Skeletal muscle satellite cell (primary cell): Measurements from ENCODE around the gene RIMS3.

- CAGE, long polyA plus RNA, result no peak
Measured at GRCh38 chr1:40071701-40072055, 25.4 kb downstream of the PPT1 start.

DNA sequence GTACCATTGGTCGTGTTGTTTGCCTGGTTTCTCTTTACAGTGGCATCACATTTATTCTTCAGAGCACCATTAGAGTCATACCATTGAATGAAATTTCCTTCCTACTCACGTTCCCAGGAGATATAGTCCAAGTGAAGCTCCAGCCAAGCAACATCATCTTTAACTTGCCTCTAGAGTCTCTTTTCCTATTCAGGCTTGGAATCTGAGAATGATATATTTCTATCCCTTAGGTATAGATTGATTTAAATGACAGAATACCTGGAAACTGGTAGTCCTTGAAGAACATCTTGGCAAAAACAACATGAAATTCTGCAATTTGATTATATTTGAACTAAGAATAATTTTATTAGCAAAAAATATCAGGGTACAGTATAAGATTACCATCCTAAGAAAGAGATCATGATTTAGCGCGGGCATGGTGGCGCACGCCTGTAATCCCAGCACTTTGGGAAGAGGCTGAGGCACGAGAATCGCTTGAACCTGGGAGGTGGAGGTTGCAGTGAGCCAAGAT lies 28.1 kb downstream of the RLF start:
- CAGE, long polyA plus RNA, result no peak

- CAGE, long polyA plus RNA, result no peak
Measured at GRCh38 chr1:40237913-40238687, 9.6 kb upstream of the TMCO2 start.

- CAGE, long polyA plus RNA, result no peak
Measured at GRCh38 chr1:40258409-40258886, 412 bp downstream of the ZMPSTE24 start.

GRCh38 chr1:40267634-40268292 lies 9.7 kb downstream of the ZMPSTE24 start:
- CAGE, long polyA plus RNA, result no peak

GRCh38 chr1:40389290-40389810 lies 15.8 kb downstream of the SMAP2 start:
- CAGE, long polyA plus RNA, result no peak

GRCh38 chr1:40396396-40396897 lies 22.9 kb downstream of the SMAP2 start:
- CAGE, long polyA plus RNA, result no peak

DNA sequence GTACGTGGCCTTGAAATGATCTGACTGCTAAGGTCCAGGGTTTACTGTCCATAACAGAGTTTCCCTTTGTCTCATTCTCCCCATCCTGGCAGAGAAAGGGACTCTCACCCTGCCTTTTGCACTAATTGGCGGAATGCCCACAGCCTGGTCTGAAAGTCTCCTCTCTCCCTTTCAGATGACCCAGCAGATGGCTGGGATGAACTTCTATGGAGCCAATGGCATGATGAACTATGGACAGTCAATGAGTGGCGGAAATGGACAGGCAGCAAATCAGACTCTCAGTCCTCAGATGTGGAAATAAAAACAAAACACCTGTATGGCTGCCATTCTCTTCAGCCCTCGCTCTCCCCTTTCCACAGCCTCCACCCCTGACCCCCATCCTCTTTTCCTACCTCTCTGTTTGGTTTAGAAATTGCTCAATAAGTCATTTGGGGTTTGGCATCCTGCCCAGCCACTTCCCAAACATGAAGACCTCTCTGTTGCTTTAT lies 28.4 kb upstream of the ZFP69B start:
- CAGE, long polyA plus RNA, result no peak

DNA sequence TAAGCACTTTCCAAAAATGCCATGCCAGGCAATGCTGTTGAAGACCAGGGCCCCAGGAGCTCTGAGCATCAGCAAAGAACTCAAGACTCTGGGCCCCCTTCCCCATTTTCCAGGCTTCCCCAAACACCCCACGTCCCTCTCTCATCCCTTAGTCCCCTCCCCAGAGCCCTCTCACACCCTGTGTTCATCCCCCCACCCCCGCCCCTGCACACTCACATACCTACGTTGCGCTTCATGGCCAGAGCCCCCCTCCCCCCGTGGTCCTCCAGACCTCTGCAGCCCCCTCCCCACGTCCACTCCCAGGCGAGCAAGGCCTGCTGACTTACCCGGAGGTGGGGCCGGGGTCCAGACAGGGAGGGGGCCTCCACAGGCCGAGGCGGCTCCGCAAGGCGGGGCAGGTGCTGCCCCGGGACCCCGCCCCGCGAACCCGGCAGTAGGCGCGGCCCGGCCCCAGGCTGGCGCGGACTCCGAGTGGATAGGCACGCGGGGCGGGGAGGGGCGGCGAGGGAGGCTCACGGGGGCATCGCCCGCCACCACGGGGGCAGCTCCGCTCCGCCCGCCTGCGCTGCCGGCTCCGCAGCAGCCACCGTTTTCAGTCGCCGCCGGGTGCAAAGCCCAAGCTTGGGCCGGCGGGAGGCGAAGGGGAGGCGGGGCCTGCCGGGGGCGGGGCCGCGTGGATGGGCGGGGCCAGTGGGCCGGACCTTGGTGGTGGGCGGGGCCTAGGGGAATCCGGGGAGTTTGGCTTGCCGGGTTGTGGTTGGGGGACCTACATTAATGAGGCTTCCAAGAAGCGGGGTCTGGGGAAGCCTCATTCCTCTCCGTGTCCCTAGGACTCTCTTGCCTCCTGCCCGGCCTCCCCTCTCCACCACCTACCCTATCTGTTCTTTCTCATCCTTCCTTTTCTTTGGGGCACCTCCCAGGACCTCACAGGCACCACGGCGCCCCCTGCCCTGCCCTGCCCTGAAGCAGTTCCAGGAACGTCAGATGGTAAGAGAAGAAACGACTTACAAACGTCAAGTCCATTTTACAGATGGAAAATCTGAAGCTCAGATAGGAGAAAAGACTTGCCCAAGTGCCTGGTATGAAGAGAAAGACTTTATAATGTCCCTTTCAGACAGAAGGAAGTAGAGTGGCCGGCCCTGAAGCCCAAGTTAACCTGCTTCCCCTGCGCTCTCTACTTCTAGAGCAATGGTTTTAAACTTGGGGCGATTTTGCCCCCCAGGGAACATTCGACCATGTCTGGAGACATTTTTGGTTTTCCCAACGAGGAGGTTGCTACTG lies at the start of gene RIMS3:
Gene RIMS3 (minus strand): TSS at position 615 of the 1,281 bp plus-strand sequence.
- CAGE, long polyA plus RNA, result no peak

GRCh38 chr1:40981526-40982389 lies 2.3 kb downstream of the CTPS1 start:
- CAGE, long polyA plus RNA, result no peak

GRCh38 chr1:41022624-41023061 lies 1.1 kb upstream of the SLFNL1 start:
- CAGE, long polyA plus RNA, result no peak

- CAGE, long polyA plus RNA, result no peak
Measured at GRCh38 chr1:41023062-41024259, 1.9 kb upstream of the SLFNL1 start.

GRCh38 chr1:41045386-41046257 lies 24.1 kb upstream of the SLFNL1 start:
- CAGE, long polyA plus RNA, result no peak

DNA sequence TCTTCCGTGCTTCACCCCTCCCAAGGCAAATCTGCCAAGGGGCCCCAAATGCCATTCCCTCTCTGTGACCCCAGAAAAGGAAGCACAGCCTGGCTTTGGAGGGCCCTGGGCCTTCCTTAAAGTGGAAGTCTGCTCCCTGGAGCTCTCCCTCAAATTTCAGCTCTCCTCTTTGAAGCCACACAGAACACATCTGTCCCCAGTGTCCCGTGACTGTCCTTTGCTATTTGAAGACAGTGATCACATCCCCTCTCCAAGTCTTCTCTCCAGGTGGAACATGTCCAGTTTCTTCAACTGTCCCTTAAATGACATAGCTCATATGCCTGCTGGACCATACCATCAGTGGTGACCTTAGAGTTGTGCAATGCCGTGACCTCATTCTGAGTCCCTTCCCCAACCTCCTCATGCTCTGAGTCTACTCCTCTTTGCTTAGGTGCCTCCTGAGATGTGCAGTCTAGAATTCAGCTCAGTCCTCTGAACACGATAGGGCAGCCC lies 100.7 kb upstream of the SCMH1 start:
- CAGE, long polyA plus RNA, result no peak

DNA sequence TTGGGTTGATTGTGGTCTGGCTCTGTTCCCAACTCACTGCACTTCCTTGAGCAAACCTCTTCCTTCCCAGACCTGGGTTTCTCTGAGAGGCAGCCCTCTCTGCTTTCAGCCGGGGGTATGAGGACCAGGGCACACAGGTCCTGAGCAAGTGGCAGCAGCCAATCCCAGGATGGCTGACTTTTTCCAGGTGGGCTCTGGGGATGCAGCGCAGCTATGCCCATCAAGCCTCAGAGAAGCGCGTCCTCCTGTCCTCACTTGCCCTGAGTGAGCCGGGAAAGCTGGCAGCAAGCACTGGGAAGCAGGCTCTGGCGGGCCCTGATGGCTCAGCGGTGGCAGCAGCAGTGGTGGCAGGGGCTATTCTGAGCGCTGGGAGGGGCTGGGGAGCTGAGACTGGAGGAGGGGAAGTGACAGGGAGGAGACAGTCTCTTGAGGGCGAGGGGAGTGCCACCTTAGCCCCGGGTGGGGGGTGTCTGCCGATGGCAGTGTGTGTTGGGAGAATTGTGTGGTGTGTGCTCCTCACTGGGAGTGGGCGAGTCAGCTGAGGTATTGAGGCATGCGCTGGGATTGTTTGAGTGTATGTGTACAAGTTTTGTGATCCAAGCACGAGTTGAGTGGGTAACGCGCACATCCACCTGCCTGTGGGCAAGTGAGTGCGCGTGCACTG lies 116.0 kb upstream of the SCMH1 start:
- CAGE, long polyA plus RNA, result no peak

GRCh38 chr1:41432910-41433445 lies 51.5 kb downstream of the EDN2 start:
- CAGE, long polyA plus RNA, result no peak

DNA sequence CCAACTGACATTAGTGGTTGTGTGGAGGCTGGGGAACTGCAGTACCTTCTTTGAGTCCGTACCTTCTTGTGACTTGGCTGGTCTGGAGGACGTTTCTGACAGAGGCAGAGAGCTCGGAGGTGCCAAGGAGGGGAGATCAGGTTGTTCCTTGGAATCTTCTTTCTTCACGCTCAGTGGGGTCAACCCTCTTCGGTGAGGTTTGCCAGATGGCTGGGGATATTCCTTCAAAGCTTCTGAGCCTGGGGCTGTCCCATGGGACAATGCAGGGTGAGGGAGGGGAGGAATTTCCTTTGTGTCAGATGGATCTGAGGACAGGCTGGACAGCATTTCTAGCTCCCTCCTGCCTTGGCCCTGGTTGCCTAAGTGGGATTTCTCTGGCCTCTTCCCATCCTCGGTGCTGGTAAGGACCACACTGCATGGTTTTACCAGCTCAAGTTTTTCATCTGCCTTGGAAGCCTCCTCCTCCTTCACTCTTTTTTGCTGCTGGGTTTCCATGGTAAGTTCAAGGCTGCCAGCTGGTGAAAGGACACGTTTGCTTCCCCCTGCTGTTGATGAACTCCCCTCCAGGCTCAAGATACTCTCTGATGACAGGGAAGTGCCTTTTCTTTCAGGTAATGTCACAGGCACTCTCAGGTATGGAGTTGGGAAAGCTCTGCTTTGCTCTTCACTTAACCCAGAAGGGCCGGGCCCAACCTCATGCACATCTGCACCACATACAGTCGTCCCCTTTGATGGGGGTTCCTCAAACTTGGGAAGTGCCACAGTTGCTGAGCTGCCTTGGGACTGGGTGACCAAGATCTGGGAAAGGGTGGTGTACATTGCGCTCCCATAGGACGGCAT lies 95.7 kb upstream of the EDN2 start:
- CAGE, long polyA plus RNA, result no peak

- CAGE, long polyA plus RNA, result no peak
Measured at GRCh38 chr1:41764450-41764917, 154.2 kb downstream of the HIVEP3 start.

GRCh38 chr1:41853044-41853419 lies 65.7 kb downstream of the HIVEP3 start:
- CAGE, long polyA plus RNA, result no peak

GRCh38 chr1:42173149-42173710 lies 8.7 kb upstream of the GUCA2A start:
- CAGE, long polyA plus RNA, result no peak